SJCRH30 (cell line): ENCODE measurements around the genes ARMCX4, ARMCX1, TCEAL8, TCEAL7 and ZCCHC18.

DNA sequence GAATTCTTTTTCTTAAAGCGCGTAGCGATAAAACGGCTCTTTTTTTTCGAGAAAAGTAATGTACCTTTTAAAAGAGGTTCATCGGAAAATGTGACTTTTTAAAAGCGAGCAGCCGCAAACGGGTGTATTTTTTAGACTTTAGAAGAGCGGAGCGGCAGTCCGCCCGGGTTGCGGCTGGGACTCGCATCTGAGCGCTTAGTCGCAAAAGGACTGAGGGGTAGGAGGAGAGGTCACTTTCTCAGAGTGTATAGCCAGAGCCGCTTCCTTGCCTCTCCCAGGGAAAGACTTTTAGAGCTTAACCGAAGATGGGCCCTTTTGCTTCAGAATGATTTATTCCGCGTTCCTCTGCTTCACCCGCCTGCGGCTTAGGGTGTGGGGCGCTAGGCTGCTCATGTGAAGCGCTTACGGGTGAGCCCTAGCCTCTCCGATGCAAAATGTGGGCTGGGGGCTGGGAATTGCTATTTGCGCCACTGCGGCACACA is 1.5 kb downstream of the PCDH11X start:
- RAMPAGE, long total RNA, result no peak

DNA sequence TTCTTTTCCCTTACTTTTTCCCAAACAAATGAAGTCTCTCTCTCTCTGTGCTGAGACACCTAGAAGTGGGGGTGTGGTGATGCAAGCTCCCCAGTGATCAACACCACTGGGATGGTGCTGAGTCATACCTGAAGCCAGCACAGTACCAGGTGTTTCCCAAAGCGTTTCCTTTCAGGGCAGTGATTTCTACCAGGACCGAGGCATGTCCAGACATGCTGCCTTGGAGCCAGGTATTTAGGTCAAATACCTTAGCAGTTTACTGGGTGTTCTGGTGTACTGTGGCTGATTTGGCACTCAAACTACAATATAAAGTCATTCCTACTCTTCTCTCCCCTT is 726.5 kb downstream of the FAM133A start:
- RAMPAGE, long total RNA, result no peak

DNA sequence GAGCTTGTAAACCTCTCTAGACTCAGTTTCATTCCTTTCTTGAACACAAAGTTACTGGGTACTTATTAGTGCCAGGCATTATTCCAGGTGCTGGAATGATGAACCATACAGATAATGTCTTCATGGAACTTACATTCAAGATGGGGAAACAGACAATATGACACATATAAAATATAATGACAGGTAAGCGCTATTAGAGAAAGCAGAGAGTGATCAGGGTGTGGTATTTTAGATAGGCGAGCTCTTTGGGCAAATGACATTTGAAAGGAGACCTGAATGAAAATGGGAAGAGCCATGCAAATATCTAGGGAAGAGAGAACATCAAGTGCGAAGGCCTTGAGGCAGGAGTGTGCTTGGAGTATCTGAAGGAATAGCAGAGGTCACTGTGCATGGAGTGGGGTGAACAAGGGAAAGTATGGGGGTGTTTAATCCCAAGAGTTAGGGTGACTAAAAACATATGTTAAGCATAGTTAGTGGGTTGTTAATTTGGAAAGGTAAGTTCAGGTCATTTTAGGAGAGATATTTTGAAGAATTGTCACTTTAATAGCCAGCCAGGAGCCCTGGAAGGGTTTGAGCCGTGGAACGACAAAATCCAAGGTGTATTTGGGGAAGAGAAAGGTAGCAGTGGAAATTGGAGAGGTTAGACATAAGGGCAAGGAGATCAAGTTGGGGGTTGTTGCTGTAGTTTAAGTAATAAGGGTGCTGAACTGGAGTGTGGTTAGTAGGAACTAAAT is 83.9 kb downstream of the DIAPH2 start:
- RAMPAGE, long total RNA, result no peak

DNA sequence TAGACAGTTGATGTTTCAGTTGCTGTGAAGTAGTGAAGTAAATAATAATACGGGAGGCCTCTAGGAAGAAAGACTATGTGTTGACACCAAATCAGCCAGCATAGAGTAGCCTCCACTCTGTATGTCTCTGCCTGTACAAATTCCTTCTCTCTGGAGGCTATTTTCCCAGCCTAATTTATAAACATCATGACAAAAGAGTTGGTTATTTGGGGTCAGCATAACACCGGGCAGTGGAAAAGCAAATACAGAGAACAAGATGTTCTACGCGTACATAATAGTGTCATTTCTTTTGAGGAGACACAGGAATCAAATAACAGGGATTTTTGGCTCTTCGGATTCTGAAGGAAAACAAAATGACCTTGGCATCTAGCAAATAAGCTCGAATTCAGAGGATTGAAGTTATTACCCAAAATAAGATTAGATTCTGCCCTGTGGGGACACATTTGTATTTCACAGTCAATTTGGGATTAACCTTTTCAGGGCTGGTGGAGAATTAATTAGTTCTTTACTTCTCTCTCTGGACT is 13.9 kb upstream of the SYTL4 start:
- RAMPAGE, long total RNA, result no peak

DNA sequence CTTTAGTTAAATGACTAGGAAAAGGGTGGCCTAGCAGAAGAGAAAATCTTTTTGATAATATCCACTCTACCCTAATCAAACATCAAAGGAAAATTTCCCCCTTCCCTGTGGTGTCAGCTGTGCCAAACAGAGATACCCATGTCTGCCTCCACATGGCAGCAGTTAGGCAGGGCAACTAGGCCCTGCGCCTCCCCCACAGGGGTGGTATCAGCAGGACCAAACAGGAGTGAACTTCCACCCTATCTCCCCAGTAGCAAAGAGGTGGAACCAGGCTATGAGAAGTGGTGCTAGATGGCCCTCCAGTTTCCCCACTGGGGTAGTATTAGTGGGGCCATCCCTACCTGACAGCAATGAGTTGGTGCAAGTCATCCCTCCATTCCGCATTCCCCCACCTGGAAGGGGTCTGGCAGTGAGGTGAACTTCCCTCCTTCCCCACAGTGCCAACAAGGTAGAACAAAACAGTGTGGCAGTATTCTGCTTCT is 19.9 kb upstream of the XKRX start:
- RAMPAGE, long total RNA, result no peak

- RAMPAGE, long total RNA, result no peak
These were observed 54.7 kb upstream of the DRP2 start for GRCh38 chrX:101164556-101165544.

DNA sequence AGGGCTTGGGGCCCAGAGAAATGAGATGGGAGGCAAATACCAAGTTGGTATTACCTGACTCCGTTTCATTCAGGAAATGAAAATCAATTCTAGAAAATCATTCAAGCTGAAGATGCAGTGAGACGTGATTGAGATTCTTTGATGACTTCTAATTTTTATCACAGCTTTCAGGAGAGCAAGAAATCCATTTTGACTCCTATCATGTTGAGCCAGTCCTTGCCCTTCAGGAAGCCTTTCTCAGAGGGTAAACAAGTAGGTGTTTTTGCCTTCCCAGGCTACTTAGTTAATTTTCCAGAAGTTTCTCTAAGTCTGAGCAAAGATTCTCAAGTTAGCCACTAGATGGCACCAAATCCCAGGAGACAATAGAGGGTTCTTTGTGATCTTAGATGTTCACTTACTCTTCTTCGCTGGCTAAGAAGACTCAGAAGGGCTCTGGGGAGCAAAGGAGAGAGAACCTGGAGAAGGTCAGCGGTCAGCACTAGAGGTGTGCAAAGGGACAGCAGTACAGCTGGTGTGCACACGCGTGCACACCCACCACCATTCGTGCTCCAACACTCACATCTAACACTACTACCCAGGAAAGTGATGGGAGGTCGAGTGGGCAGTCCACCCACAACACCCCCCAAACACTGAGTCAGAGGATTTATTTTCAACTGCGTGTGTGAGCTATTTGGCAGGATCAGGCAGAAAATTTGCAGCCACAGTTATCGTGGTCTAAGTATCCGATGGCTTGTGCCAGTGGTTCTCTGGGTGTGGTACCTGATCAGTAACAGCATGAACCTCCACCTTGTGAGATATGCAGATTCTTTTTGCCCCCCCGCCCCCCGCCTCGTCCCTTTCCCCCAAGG is 7.5 kb downstream of the HNRNPH2 start:
- RAMPAGE, long total RNA, result no peak

- RAMPAGE, long total RNA, result start-site peak on the plus strand at chrX:101485401-101485456, 95 and 8 reads in 2 replicates
These were observed at the start of gene ARMCX4 for GRCh38 chrX:101485152-101486318. Gene ARMCX4, plus strand, starts transcription at chrX:101485456.

GRCh38 chrX:101550090-101550743 is at the start of gene ARMCX1:
Gene ARMCX1, plus strand, starts transcription at chrX:101550547.
- RAMPAGE, long total RNA, result no peak

DNA sequence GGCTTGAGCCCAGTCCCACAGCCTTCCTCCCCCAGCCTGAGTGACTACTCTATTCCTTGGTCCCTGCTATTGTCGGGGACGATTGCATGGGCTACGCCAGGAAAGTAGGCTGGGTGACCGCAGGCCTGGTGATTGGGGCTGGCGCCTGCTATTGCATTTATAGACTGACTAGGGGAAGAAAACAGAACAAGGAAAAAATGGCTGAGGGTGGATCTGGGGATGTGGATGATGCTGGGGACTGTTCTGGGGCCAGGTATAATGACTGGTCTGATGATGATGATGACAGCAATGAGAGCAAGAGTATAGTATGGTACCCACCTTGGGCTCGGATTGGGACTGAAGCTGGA is 1.9 kb downstream of the ARMCX3 start:
- RAMPAGE, long total RNA, result no peak

GRCh38 chrX:101780355-101780762 is 120.7 kb upstream of the ARMCX2 start:
- RAMPAGE, long total RNA, result no peak

GRCh38 chrX:102471739-102471996 is 31.9 kb upstream of the NXF2B start:
- RAMPAGE, long total RNA, result no peak

DNA sequence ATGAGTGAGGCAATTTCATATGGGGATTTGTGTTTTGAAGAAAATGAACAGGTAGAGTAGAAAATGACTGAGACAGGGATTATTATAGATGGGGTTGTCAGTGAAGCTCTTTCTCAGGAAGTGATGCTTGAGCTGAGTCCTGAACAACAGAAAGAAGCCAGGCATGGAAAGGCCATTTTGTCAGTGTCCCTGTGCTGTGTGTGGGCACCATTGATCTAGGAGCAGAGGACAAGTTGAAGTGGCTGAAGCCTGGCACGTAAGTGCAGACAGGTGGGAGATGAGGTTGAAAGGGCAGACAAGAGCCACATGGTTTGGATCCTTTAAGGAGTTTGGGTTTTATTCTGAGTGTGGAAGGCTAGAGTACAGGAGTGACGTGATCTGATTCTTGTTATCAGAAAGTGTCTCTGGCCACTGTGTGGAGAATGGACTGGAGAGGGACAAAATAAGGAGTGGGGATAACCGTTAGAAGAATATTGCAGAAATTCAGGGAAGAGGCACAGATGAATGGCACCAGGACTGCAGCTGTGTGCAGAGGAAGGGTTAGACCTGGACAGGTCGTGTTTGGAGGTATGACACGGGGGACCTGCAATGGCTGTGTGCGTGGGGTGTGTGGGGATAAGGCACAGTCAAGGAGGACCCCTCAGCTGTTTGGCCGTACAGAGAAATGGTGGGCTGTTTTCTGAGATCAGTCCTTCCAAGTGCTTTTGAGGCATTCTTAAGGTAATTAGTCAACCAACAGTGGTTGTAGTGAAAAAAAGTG is 94.7 kb downstream of the GPRASP3 start:
- RAMPAGE, long total RNA, result no peak

- RAMPAGE, long total RNA, result start-site peak on the minus strand at chrX:103255120-103255194, 4,652 and 73 reads in 2 replicates
These were observed at the start of gene TCEAL8 for GRCh38 chrX:103254907-103255451. Gene TCEAL8, minus strand, starts transcription at chrX:103255155.

DNA sequence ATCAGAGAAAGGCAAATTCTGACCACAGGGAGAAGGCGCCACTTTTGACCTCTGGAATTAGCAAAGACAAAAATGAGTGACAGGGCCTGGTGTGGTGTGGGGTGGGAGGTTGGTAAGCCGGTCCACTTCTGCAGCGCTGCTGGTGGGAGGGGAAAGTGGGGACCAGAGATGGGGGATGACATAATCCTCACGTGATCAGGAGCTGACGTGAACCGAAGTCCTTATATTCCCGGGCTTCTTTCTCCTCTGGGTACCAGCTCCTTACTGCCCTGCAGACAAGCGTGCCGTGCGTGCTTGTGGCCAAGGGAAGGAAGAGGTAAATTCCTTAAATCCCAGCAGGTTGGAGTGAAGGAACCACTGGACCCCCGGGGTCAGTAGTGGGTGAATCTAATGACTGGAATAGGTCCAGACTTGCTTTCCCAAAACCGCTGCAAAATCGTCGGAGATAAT is at the start of gene TCEAL7:
Gene TCEAL7, plus strand, starts transcription at position 251 of the 450 bp plus-strand sequence.
- RAMPAGE, long total RNA, result start-site peak on the plus strand centred at position 251 of the sequence, 28 bp wide, 1,047 and 90 reads in 2 replicates

GRCh38 chrX:103502874-103503417 is 16.3 kb downstream of the RAB40A start:
- RAMPAGE, long total RNA, result no peak

GRCh38 chrX:103687656-103688631 is 1.4 kb upstream of the MORF4L2 start:
- RAMPAGE, long total RNA, result start-site peak on the minus strand at chrX:103688008-103688131, 300 and 30 reads in 2 replicates

DNA sequence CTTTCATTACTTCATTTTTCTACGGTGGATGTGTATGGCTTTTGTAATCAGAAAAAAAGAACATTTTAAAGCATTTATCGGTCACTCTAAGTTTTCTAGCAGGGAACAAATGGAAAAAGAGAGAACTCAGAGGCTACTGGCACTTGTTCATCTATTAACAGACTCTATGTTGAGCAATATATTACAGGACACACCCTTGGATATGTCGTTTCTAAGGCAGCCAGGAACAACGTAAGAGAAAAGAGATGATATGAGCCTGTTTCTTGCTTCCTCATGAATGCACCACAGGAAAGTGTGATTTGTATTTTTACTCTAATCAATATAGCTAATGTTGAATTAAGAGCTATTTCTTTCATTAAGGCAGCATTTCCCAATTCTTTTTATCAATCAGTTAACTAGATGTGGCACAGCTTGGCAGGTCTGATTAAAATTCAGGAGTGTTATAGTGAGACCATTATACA is 13.2 kb downstream of the RAB9B start:
- RAMPAGE, long total RNA, result no peak

DNA sequence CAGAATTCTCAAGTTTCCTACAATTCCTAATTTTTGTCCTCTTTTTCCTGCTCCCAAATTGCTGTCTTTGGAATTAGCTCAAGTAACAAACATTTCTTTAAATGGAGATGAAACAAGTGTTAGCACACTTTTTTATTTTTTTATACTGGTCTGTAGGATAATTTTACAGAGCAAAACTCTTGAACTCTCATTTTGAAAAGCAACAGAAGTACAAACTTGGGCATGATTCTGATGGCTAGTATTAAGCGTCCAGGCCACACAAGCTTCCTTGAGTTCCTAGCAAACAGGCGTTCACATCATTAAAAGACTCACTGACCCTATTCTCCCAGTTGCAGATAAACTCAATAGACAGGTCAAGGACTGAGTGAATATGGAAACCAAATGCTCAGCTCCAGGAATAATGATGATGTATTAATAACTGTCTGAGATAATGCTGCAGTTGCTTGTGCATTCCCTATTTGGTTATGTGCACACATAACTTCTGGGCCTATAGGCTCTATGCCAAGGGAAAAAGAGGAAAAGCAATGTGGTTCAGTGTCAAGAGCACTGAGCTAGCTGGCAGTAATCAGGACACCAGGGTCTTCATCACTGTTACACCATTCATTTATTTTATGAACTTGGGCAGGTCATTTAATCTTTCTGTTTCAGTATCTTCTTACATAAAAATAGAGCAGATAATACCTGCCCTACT is 3.6 kb downstream of the RAB9B start:
- RAMPAGE, long total RNA, result no peak

DNA sequence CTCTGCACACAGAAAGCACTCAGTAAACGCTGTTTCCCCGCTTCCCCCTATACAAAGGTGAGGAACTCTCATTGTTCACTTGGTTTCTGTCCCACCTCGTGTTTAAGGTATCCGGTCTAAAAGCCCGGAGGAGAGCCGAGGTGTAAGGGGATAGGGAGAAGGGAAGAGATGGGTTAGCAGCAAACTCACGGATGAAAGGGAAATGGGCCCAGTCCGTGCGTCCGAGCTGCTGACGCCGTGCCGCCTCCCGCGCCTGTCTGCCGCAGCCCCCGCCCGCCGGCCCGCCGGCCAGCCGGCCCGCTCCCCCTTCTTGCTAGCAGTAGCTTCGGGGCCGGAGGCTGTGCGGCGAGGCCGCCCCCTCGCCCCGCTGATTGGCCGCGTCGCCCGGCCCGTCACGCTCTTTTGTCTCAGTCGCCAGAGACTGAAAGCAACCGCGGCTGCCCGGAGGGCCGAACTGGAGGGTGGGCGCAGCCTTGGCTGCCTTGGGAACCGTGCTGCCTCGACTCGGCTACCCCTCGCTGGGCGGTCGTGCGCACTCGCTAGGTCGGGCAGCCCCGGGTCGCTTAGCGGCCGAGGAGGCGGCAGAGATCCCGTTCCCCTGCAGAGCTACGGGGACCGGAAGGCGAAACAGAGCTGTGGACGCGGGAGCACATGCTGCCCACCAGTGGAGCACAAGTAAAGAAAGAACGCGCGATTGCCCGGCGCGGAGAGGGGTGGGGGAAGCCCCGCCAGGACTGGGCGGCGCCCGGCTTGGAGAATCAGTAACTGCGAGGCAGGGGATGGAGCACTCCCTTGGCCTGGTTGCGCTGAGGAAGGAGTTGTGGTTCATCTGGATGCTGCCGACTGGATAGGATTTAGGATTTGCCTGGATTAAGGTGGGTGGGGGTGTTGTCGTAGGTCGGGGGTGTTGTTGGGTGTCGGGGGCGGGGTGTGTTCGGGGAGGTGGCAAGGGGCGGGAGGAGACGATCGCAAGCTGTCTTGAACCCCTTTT is at the start of gene ZCCHC18:
Gene ZCCHC18, plus strand, starts transcription at position 397 of the 991 bp plus-strand sequence.
- RAMPAGE, long total RNA, result no peak